ENCODE measurements around the gene SLC34A2.

GRCh38 chr4:23883024-23883712, 6.7 kb downstream of the PPARGC1A start:
- PRO-cap = no peak
- RAMPAGE, long total RNA, 5 experiments = no peak in any of the 5 experiments
- RRBS = no CpG with 5 or more reads among the region's 5 CpGs

GRCh38 chr4:23885932-23886870, 3.6 kb downstream of the PPARGC1A start:
- PRO-cap = no peak
- RAMPAGE, long total RNA, 5 experiments = no peak in any of the 5 experiments
- RRBS = no CpG with 5 or more reads among the region's 8 CpGs

DNA sequence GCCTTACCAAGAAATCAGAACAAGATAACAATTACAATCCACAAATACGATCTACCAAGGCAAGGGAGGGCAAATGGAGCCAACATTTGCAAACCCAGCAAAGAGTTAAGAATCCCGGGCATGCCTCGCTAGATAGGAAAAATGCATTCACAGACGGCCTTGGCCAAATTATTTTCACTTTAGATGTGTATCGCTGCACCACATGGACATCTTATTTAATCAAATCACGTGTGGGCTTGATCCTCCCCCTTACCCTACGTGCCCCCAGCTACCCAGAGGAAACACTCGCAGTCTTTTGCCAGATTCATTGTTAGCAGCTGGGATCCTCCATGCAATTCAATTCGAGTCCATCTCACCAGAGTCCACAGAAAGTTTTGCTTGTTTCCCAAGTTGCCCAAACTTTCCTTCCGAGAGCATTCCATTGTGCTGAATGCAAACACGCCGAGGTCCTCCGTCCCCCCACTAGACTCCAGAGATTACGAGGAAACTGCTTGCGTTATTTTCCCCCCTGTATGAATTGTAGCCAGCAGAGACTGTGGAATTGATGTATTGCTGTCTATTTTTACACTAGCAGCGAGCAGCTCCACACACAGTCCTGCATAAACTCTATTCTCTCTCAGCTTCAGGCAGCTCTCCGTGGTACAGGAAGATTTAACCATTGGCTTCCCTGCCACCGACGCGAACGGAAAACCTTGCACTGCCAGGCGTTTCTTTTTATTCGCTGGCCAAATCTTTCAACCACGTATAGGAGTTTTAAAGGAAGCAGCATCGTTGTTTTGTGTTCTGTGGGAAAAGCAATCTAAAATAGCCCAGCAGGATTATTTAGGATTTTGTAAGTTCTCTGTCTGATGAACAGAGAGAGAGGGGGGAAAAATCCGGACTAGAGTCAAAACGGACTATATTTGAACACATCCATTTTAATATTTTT, 999 bp downstream of the PPARGC1A start:
- PRO-cap = unidirectional peak, plus-strand start at position 307 of the sequence; unidirectional peak, plus-strand start at position 465 of the sequence; unidirectional peak, minus-strand start at position 614 of the sequence
- RAMPAGE, long total RNA, 5 experiments = no peak in any of the 5 experiments
- RRBS = no CpG with 5 or more reads among the region's 27 CpGs

DNA sequence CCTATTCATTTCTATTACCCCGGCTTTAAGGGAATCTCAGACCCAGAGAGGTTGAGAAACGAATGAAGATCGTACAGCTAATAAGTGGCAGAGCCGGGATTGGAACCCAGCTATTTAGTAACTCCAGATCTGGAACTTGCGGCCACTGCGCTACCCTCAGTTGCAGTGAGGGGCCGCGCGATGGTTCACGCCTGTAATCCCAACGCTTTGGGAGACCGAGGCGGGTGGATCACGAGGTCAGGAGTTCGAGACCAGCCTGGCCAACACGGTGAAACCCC, 414 bp upstream of the DHX15 start:
- PRO-cap = no peak
- RAMPAGE, long total RNA, 5 experiments = no peak in any of the 5 experiments
- RRBS = no CpG with 5 or more reads among the region's 16 CpGs

DNA sequence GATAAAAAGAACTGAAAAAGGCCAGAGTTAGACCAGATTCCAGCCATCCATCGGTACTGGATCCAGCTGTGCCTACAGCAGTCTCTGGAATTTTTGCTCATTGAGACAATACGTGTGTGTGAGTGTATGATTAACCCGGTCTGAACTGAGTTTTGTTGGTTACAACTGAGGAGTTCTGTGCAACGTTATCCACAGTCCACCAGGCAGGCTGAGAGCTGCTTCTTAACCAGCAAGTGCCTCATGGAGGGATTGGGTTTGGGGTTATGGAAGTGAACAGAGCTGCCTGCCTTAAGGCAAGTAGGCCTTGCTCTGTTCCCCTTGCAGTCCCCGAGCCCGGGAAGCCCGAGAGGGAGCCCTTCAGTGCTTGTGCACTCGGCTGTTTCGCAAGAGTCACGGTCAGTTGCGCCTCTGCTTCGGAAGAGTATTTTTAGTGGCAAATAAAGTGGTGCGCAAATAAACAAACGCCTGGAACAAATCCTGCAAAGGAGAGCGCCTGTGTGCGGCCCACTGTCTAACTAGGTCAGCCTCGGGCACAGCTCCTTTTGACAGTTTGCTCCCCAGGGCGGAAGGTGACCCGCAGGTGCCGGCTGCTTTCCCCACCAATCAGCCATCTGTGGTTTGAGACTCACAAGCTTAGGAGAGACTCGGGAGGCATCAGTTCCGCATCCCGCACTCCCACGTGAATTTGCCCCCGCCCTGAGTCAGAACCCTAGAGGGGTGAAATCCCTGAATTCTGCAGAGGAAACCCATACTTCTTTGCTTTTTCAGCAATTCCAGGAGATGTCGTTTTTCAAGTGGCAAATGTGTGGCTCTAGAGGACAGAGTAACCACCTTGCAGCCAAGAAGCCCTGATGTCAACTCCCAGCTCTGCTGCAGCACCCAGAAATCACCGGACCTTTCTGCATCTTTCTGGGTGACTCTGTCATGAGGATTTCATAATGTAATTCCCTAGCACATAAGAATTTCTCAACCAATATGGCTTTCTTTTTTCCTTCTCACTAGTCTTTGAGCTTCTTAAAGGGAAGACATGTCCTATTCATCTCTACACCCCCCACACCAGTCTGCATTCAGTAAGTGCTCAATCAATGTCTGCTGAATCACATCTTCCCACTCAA, 56.8 kb downstream of the LGI2 start:
- PRO-cap = unidirectional peak, minus-strand start at position 613 of the sequence
- RAMPAGE, long total RNA, 5 experiments = no peak in any of the 5 experiments
- RRBS = no CpG with 5 or more reads among the region's 27 CpGs

- PRO-cap = no peak
- RAMPAGE, long total RNA, 5 experiments = no peak in any of the 5 experiments
- RRBS = no CpG with 5 or more reads among the region's 5 CpGs
Measured at GRCh38 chr4:24990962-24991438, 39.7 kb downstream of the LGI2 start.

DNA sequence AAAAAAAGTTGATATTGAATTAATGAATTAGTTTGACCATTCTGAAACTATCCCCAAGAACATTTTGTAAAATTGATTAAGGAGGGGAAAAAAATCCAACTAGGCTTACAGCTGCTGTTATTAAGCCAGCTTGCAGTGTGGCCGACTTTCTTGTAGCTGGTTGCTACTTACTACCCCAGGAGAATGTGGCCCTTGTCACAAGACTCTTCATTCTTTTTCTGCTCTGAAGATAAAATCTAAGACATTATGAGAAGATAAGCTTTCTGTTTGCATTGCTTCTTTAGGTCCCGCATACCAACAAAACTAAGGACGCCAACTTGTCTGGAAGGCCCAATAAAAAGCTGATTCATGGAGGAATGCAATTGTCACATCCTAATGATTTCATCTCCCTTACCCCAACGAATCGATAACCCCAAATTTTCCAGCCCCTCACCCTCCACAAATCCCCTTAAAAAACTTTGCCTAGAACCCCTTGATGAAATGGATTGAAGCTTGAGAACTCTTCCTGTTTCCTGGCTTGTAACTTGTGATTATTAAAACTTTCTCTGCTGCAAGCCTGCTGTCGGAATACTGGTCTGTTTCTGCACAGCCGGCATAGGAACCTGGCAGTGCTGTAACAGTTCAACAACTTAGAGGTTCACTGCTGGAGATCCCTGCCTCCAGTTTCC, 1.0 kb upstream of the SEPSECS start:
- PRO-cap = no peak
- RAMPAGE, long total RNA, 5 experiments = no peak in any of the 5 experiments
- RRBS = no CpG with 5 or more reads among the region's 7 CpGs

GRCh38 chr4:25652042-25652713, 3.5 kb upstream of the SLC34A2 start:
- PRO-cap = no peak
- RAMPAGE, long total RNA, 5 experiments = no peak in any of the 5 experiments
- RRBS = no CpG with 5 or more reads among the region's 7 CpGs

- PRO-cap = no peak
- RAMPAGE, long total RNA, 5 experiments = no peak in any of the 5 experiments
- RRBS = no CpG with 5 or more reads among the region's 17 CpGs
Measured at GRCh38 chr4:25653899-25654986, 1.4 kb upstream of the SLC34A2 start.

- PRO-cap = no peak
- RAMPAGE, long total RNA, 5 experiments = start-site peak on the plus strand in 1 of 5 experiments, at chr4:25655851-25655855 at its widest, 20 reads per replicate
- RRBS = 5% methylated on average over 18 of the region's 73 CpGs
Measured at GRCh38 chr4:25654987-25656055, at the start of gene SLC34A2. SLC34A2 (plus strand) TSS chr4:25655851.

GRCh38 chr4:25682062-25682450, 26.4 kb downstream of the SLC34A2 start:
- PRO-cap = no peak
- RAMPAGE, long total RNA, 5 experiments = no peak in any of the 5 experiments
- RRBS = no CpG with 5 or more reads among the region's 2 CpGs

DNA sequence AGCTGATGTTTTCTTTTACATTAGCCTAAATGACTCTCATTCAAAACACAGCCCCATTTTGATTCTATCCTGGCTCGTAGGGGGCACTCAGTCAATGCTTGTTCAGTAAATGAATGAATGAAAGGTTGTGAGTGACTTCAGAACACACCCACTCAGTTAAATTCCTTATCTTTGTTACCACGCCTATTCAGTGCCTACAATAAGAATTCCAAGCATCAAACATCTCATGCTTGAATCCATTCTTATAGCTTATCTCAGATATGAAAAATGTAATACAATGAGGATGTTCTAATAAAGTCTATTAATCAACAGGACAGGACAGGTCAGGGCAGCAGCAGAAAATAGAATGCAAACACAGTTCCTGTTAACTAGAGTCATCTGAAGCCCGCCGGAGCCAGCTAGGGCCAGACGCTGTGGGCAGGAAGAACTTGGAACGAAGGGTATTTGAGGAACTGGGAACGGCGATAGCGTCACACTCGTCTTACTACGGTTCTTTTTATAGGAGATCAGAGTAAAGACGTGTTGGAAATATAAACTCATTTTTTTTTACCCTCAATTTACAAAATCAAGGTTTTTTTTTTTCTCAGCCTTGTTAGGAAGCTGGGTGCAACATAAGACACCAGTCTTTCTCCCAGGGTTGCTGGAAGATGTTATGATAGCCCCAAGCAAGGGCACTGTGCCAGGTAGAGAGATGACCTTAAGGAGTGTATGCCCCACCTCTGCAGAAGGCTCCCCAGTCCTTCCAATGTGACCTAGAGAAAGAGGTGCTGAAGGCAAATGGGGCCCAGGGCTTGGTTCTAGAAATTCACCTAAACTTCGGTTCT, 48.3 kb downstream of the SEL1L3 start:
- PRO-cap = no peak
- RAMPAGE, long total RNA, 5 experiments = start-site peak on the minus strand in 1 of 5 experiments, centred at position 242 of the sequence, 5 reads per replicate
- RRBS = no CpG with 5 or more reads among the region's 13 CpGs

- PRO-cap = no peak
- RAMPAGE, long total RNA, 5 experiments = start-site peak on the minus strand in 3 of 5 experiments, at chr4:25847294-25847486 at its widest, 10 to 32 reads per replicate
- RRBS = no CpG with 5 or more reads among the region's 5 CpGs
Measured at GRCh38 chr4:25847245-25847605, 15.6 kb downstream of the SEL1L3 start.

DNA sequence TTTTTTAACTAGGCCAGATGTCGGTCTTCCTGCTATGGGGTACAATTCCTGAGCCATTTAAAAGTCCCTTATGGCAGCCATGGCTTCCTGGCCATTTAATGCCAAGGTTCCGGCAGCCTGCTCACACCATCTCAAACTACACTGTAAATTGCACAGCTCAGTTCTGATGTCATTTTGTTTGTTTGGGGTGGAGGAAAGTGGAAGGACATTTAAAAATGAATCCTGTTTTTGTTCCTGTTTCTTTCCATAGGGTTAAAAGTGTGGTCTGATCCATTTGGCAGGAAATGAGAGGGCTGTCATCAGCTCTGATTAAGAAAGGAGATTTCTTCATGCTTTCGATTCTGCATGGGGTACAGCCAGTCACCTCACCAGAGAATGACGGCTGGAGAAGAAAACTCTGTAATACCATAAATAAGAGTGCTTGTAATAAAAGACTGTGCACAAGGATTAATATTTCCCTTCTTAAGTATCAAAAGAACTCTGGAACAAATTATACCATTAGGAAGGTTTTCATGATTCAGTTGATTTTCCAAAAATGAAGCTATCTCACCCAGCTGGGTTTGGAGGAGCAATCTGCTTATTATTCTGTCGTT, 15.0 kb downstream of the SMIM20 start:
- PRO-cap = no peak
- RAMPAGE, long total RNA, 5 experiments = no peak in any of the 5 experiments
- RRBS = no CpG with 5 or more reads among the region's 5 CpGs

DNA sequence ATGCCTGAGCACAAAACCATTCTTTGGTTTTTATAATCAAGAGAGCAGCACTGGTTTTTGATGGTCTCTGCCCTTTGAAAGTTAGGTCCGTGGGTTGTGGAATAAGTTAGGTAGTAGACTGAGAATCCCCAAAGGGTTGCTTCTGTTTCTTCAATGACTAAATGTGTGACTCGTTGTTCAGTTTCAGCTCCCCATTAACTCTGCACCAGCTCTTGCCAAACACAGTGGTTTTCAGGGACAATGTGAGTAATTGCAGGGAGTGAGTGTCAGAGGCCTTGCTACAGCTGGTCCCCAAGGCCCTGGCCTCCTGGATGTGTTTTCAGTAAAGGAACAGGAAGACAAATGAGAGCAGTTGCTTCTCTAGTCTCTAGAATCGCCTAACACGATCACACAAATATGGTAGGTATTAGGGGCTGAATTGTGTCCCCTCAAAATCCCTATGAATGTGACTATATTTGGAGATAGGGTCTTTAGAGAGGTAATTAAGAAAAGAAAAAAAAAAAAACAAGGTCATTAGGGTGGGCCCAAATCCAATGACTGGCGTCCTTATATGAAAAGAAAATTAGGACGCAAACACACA, 24.9 kb downstream of the SMIM20 start:
- PRO-cap = no peak
- RAMPAGE, long total RNA, 5 experiments = no peak in any of the 5 experiments
- RRBS = no CpG with 5 or more reads among the region's 6 CpGs

- PRO-cap = unidirectional peak, plus-strand start at chr4:26142213; unidirectional peak, plus-strand start at chr4:26142267; unidirectional peak, plus-strand start at chr4:26142381
- RAMPAGE, long total RNA, 5 experiments = no peak in any of the 5 experiments
- RRBS = no CpG with 5 or more reads among the region's 10 CpGs
Measured at GRCh38 chr4:26141596-26142625, 178.9 kb upstream of the RBPJ start.

- PRO-cap = bidirectional peak, plus-strand start at chr4:26172204, minus-strand start at chr4:26172100
- RAMPAGE, long total RNA, 5 experiments = no peak in any of the 5 experiments
- RRBS = 41% methylated on average over 2 of the region's 10 CpGs
Measured at GRCh38 chr4:26172011-26172461, 148.8 kb upstream of the RBPJ start.

DNA sequence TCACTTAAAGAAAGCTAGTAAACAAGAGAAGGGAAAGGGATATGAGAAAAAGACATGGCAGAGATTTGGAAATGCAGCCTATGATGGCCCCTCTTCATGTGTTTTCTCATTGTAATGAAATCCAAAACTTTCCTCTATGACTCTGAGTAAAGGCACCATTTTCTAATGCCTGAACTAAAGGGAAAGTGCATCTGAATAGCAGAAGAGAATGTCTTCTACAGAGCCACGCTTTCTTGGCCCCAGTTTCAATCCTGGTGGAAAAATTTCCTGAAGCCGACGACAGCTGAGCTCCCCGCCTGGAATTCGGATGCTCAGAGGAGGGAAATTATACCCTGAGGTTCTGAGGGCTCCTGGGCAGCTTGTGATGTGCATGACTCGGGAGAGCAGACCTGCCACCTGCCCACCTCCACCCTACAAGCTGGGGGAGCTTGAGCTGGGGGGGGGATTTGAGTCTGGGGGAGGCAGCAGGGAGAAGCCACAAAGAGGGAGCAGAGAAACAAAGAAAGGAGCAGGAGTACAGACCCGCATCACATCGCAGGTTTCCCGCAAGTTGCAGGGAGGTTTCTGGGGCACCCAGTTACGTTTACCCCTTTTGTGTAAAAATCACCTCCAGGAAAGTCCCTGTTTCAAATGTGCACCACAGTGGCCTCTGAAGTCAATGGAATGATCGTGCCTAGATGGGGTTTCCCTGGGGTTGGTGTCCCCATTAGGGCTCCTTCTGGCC, 145.7 kb upstream of the RBPJ start:
- PRO-cap = no peak
- RAMPAGE, long total RNA, 5 experiments = no peak in any of the 5 experiments
- RRBS = no CpG with 5 or more reads among the region's 11 CpGs

GRCh38 chr4:26223127-26223516, 97.7 kb upstream of the RBPJ start:
- PRO-cap = no peak
- RAMPAGE, long total RNA, 5 experiments = no peak in any of the 5 experiments
- RRBS = no CpG with 5 or more reads among the region's 3 CpGs

DNA sequence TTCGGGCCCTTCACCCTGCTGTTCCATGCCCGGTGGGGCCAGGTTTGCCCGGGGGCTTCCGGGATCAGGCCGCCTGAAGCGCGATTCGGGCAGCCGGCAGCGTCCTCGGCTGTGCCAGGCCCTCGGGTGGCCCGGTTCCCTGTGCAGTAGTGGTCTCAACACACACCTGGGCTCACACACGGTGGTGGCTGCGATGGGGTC, 1.0 kb upstream of the RBPJ start:
- PRO-cap = no peak
- RAMPAGE, long total RNA, 5 experiments = no peak in any of the 5 experiments
- RRBS = 1% methylated on average over 5 of the region's 15 CpGs